SK-MEL-5 (cell line): ENCODE data around the gene PLB1.

DNA sequence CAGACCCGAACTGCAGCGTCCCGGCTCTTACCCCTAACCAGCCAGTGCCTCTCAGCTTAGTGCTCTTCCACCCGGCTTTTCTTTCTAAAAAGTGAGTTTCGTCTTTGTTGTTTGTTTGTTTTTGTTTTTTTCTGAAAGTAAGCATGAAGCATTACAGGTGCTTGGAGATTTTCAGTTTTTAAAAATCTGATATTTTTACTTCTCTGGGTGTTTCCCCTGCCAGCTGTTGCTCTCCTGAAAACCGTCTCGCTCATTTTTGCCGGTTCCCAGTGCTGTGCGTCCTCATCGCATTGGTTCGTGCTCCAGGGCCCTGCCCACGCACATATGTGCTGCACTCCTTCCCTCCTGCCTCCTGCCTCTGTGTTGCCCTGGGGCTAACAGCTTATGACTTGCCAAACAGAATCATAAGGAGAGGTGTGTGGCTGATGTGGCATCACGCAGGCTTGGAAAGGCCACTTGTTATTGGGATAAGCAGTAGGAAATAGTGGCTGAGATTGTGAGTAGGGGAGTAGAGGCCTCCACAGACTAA, 53.3 kb downstream of the SLC4A1AP start:
RAMPAGE:
- cytosol, long total RNA = no peak
- long total RNA = no peak
- nucleus, long total RNA = no peak

DNA sequence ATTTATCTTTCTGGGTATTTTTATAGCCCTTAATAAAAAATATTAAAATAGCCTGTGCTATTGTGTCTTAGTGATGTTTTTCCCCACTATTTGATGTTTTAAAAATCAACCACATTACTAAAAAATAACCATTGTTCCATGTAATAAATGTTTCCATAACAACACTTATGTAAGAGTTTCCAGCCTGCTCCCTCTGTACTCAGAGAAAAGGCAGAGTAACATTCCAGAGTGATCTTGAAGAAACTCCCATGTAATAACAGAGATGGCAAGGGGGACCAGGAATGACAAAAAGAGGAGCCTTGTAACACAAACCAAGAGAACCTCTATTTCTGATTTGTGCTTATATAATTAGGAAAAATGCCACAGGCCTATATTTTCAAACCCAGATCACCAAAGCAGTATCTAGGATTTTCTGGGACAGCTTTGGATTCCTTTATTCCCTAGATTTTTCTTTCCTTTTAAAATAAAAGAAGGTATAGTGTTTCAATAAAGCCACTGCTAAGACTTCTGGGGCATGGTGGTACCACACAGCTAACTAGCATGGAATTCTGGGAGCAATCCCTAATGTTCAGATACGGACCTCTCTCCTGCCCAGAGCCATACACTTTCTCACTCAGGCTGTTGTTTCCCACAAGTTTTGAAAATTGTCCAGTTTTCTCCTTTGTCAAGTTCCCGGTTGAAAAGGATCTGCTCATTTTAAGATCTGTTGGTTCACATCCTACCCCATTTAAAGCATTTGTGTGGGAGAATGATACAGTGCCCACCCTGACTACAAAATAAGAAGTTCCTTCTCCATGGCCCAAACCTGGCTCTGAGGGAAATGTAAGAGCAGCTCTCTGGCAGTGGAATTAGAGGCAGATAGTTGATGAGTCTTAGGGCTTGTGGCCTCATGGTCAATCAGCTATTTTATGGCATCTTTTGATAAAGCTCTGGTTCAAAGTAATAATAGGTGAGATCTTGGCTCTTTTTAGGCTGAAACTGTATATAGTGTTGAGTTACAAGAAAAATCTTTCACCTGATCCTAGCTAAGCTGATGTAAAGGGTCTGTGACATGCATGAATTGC, 8.5 kb downstream of the MRPL33 start:
RAMPAGE:
- cytosol, long total RNA = no peak
- long total RNA = no peak
- nucleus, long total RNA = no peak

DNA sequence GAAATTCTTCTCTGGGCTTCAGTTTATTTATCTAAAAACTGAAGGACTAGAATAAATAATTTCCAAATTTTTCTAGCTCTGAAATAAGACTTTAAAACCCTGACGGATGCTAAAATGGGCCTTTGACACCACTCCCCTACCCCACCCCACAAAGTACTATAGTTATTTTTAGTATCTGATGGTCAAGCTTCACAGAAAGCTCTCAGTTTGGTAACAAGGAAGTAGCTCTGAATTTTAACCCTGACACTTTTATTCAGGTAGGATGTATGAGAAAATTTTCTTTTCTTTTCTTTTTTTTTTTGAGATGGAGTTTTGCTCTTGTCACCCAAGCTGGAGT, 2.4 kb downstream of the RBKS start:
RAMPAGE:
- cytosol, long total RNA = no peak
- long total RNA = no peak
- nucleus, long total RNA = no peak

DNA sequence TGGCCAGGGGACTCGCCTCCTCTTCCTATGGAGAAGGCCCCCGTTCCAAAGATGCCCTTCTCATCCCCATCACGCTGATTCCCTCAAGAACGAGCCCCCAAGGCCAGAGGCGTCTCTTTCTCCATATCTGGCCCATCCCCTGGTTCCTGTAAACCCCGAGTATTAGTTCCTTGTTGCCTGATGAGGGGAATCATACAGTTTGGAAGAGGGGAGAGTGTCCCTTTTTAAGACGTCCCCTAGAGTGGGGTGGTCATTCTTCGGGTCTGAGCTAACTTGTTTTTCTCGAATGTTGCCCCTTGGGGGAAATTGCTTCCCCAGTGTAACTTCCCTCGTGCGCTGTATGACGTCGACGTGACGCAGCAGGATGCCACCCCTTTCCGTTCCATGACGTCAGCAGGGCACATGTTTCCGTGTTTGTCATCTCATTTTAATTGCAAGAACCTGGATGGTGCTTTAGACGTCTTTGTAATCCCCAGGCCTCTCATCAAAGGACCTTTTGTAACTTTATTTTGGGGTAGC, 449 bp downstream of the BABAM2 start:
RAMPAGE:
- cytosol, long total RNA = no peak
- long total RNA = no peak
- nucleus, long total RNA = no peak

GRCh38 chr2:27901116-27901932, 10.8 kb downstream of the BABAM2 start:
RAMPAGE:
- cytosol, long total RNA = no peak
- long total RNA = no peak
- nucleus, long total RNA = no peak

RAMPAGE:
- cytosol, long total RNA = no peak
- long total RNA = no peak
- nucleus, long total RNA = no peak
These were observed 13.4 kb downstream of the BABAM2 start for GRCh38 chr2:27903857-27904355.

DNA sequence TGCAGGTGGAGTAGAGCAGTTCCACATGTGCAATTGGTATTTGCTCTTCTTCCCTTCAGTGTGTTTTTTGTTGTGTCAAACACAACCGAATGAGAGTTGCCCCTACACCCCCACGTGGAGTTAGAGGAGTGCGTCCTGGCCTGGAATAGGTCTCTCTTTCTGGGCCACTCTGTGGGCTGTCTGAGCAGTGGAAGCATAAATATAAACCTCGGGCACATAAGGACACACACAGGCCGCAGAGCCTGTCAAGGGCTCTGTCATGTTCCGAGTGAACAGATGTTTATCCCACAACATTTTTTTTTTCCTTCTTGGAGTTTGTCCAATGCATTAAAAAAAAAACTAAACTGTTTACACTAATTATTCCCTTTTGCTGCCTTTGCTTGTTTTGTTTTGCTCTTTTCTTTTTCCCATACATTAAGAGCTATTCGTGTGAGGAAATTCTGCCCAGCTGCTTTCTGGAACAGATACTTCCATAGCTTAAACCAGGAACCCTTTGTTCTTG, 228.4 kb upstream of the FOSL2 start:
RAMPAGE:
- cytosol, long total RNA = no peak
- long total RNA = no peak
- nucleus, long total RNA = no peak

DNA sequence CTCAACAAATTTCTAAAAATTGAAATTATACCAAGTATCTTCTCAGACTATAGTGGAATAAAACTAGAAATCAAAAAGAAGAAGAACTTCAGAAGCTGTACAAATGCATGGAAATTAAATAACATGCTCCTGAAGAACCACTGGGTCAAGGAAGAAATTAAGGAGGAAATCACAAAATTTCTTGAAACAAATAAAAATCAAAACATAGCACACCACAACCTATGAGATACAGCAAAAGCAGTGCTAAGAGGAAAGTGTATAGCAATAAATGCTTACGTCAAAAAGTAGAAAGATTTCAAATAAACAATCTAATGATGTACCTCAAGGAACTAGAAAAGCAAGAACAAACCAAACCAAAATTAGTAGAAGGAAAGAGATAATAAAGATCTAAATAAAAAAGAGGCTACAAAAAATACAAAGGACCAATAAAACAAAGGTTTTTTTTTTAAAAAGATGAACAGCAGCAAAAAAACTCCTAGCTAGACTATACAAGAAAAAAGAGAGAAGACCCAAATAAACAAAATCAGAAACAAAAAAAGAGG, 214.3 kb upstream of the FOSL2 start:
RAMPAGE:
- cytosol, long total RNA = no peak
- long total RNA = no peak
- nucleus, long total RNA = no peak

GRCh38 chr2:28270622-28271138, 122.0 kb upstream of the FOSL2 start:
RAMPAGE:
- cytosol, long total RNA = no peak
- long total RNA = no peak
- nucleus, long total RNA = no peak

GRCh38 chr2:28275885-28276731, 116.5 kb upstream of the FOSL2 start:
RAMPAGE:
- cytosol, long total RNA = no peak
- long total RNA = no peak
- nucleus, long total RNA = no peak

DNA sequence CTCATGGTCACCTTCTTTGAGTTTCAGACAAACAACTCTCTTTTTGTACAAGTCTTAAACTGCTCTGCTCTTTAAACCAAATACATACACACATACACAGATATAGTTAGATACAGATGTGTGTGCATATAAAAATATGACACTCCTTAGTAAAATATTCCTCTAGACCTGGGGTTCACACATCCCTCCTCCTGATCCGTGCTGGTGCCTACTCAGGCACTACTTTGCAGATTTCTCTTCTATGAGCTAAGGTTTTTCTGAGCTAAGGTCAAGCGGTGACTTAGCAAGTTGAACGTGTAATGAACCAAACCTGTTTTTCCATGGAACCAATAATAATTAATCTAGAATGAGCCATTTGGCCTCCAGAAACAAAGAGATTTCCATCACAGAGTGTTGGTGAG, 112.2 kb upstream of the FOSL2 start:
RAMPAGE:
- cytosol, long total RNA = no peak
- long total RNA = no peak
- nucleus, long total RNA = no peak

RAMPAGE:
- cytosol, long total RNA = no peak
- long total RNA = no peak
- nucleus, long total RNA = no peak
These were observed 46.0 kb upstream of the FOSL2 start for GRCh38 chr2:28346523-28347132.

DNA sequence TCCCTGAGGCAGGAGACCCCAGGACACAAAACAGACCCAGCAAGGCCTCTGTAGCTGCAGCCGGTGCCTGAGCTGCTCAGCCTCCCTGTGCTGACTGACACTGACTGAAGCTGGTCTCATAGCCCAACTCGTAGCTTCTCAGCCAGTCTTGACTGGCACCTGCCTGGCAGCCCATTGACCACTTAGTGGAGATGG, 14.1 kb upstream of the FOSL2 start:
RAMPAGE:
- cytosol, long total RNA = no peak
- long total RNA = no peak
- nucleus, long total RNA = no peak

DNA sequence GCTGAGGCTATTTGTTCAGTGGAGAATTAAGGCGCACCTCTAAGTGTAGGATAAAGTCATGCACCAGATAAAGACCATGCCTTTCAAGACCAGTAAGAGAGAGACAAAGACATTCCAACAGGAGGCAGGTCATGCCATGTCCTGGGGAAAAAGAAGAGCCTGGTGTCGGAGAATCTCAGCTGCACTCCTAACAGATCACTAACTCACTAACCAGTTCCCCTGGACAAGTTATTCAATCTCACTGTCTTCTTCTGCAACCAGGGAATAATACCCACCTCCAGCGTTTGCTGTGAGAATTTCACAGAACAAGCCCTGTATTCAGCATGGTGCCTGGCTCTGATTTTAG, 3.1 kb upstream of the FOSL2 start:
RAMPAGE:
- cytosol, long total RNA = no peak
- long total RNA = no peak
- nucleus, long total RNA = no peak

RAMPAGE:
- cytosol, long total RNA = no peak
- long total RNA = no peak
- nucleus, long total RNA = no peak
These were observed 490 bp upstream of the FOSL2 start for GRCh38 chr2:28391976-28392760.

GRCh38 chr2:28449381-28450343, 46.2 kb upstream of the PLB1 start:
RAMPAGE:
- cytosol, long total RNA = no peak
- long total RNA = no peak
- nucleus, long total RNA = no peak

DNA sequence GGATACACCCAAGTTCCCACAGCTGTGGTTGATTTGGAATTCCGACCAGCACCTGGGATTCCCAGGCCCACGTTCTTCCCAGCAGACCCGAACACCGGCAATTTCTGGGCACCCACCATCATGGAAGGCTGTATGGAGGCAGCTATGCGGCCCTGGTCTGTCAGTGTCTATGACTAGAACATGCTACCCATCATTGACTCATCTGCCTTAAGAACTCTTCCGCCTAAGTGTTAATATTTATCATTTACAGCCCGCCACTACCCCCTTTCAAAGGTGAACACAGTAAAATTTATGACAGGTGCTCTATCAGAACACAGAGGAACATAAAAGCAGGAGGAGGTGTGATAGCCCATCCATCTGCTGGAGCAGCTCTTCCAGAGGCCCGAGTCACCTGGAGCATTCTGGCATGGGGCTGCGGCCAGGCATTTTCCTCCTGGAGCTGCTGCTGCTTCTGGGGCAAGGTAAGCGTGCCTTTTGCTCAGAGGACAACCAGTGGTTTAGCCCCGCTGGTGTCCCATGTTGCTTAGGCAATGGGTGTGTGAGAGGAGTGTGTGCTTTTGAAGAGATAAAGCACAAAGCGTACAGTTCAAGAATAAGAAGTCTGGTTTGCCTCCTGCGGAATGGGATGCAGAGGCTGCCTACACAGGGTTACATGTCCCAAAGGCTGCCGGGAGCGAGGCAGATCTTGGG, at the start of gene PLB1:
PLB1 (plus strand) TSS at position 352 of the 690 bp plus-strand sequence.
RAMPAGE:
- cytosol, long total RNA = no peak
- long total RNA = no peak
- nucleus, long total RNA = no peak

DNA sequence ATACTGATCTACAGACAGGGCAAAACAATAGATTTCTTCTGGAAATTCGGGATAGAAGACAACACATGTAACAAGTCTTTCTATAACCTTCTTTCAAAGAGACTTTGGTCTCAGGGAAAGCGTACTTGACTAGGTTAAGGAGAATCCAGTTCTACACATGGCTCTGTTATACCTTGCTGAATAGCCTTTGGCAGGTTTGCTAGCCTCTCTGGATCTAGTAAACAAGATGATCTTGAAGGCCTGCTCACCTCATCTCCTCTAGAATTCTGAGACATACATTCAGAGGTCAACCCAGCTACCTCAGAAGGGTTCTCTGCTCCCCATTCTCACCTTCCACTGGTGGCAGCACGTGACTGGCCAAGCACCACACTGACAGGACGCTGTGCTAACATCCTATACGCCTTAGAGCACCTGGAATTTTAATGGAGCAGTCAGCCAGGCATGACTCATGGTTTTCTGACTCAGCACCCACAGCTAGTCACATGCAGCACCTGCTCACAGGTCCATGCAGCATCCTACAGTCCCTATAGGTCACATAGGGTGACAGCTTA, 12.3 kb downstream of the PLB1 start:
RAMPAGE:
- cytosol, long total RNA = no peak
- long total RNA = no peak
- nucleus, long total RNA = no peak

DNA sequence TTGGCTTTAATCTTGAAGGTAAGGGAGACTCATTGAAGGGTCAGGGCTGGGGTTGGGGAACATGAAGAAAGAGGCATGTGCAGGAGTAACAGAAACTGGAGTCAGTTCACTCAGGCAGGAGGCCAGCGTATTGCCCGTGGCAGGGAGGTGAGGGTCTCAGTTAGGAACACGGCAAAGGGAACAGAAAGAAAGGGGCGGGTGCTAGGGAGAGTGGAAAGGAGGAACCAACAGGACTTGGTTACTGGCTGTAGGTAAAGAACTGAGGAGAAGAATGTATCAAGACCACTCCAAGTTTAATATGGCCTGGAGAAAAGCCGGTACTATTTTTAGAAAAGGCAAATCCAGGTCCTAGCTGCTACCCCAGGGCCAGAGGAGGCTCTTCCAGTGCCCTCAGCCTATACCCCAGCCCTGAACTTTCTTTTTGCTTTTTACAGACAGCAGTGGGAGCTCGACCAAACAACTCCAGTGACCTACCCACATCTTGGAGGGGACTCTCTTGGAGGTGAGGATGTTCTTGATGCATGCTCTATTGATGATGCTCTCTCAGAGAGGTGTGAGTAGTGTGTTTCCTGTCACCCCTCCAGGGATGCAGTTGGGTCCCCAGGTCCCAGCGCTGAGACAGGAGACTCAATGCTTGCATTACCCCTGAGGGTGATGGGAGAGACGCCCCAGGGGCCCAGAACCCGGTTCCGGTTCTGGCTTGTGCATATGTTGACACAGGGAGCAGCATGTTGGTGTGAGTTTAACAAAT, 124.1 kb downstream of the PLB1 start:
RAMPAGE:
- cytosol, long total RNA = no peak
- long total RNA = no peak
- nucleus, long total RNA = no peak

DNA sequence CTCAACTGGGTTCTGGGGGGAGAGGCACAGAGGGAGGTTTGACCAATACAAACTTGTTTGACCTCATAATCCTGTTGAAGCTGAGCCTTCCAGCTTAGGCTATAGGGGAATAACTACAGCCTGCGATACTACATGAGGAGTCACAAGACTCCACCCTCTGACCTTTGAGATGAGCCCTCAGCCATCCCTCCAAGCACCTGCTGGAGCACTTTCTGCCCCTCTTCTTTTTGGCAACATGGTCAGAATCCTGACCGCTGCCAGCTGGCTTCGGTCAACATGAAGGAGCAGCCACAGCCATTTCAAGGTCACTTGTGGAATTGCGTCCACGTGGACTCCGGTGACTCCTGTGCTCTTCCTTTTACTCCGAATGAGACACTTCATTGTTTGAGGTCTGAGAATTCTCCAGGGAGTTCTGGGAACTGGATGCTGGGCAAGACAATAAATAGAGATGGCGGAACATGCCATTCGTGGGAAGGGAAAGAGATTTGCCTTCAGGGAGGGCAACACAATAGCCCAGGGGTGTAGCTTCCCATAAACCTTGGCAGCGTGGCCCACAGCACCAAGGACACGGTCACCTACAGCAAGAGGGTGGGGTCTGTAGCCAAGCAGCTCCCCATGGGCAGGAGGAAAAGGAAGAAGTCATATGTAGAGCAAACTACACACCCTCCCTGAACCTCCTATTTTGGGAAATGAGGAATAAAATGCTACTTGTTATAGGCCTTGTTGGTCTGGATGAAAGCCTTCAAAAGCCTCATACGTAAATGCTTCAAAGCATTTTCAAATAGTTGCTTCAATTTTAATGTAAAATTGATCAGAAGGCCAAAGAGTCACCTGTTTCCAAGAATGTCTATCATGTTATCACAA, 73.3 kb upstream of the PPP1CB start:
RAMPAGE:
- cytosol, long total RNA = no peak
- long total RNA = no peak
- nucleus, long total RNA = no peak